ENCODE data around the gene OR10H5.

- PRO-cap = no peak
These were observed 47.7 kb upstream of the EPHX3 start for GRCh38 chr19:15279860-15280526.

- PRO-cap = no peak
These were observed 48.5 kb upstream of the EPHX3 start for GRCh38 chr19:15280527-15281299.

GRCh38 chr19:15287253-15287464 lies 45.2 kb downstream of the BRD4 start:
- PRO-cap = no peak

DNA sequence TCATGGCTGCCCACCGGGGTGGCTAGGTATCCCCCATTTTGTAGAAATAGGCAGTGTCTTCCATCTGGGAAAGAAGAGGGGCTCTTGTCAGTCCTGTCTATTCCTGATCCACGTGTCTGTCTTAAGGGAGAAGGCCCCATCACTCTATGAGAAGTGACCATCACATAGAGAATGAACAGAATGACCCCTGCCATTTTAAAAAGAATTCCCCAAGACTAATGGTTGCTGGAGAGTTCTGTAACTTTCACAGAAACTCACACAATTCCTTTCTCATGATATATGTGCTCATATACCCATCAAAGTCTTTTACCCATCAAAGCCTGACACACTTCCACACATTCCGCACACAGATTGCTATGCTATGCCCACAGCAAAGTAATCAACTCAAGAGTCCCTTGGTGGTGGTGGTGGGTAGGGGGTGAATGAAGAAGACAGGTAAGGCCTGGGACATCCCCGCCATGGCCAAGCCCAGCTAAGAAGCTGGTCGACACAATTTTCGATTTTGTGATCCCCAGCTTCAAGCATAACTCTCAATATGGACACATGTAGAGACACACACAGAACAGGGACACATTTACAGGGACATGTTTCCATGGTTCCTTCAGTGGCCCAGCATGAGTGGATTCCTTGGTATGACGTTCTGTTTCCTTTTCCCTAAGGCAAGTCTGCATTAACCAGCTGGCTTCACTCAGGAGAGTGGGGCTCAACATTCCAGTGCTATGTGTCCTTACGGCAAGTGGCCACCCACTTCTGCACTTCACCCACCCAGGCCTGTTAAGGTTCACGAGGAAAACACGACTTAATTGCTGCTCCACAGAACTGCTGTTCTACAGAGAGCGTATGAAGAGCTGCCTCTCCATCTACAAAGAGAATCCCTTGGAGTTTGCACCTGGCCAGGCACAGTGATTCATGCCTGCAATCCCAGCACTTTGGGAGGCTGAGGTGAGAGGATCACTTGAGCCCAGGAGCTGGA lies 33.0 kb downstream of the BRD4 start:
- PRO-cap = no peak

- PRO-cap = no peak
These were observed 25.9 kb downstream of the BRD4 start for GRCh38 chr19:15306350-15306996.

- PRO-cap = no peak
These were observed 14.9 kb downstream of the BRD4 start for GRCh38 chr19:15317430-15317837.

- PRO-cap = unidirectional peak, plus-strand start at chr19:15374971
These were observed 4.8 kb downstream of the AKAP8 start for GRCh38 chr19:15374660-15375300.

DNA sequence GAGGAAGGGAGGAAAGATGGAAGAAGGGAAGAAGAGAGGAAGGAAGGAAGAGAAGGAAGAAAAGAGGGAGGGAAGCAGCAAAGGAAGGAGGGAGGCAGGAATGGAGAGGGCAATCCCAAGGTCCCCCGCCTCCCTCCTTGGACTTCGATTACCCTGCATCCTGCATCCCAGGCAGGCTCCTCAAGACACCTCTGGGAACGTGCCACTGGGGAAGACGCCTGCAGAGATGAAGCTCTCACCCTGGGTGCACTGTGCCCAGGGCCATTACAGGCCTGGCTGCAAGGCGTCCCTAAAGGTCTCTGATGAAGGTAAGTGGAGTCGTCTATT lies at the start of gene OR10H5:
OR10H5 (plus strand) TSS at position 253 of the 327 bp plus-strand sequence.
- PRO-cap = no peak

DNA sequence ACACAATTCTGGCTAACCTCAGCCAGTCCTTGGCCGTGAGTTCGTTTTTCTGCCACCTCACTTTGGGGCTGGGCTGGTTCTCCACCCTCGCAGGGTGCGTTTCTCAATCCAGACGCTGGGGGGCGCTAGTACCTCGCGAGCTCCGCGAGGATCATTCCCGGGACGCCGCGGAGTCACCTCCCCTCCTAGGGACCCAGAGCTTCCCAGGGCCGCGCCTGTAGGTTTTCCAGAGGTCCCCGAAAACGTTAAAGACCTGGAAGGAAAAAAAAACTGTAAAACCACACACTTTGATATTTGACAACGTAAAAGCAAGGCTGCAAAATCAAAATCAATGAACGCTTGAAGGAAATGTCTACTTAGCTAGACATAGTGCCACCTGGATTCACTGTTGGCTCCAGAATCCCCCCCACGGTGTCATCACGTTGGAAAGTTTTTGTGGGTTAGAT lies 34.7 kb upstream of the TPM4 start:
- PRO-cap = no peak

GRCh38 chr19:16082390-16082839 lies 6.1 kb downstream of the TPM4 start:
- PRO-cap = no peak

DNA sequence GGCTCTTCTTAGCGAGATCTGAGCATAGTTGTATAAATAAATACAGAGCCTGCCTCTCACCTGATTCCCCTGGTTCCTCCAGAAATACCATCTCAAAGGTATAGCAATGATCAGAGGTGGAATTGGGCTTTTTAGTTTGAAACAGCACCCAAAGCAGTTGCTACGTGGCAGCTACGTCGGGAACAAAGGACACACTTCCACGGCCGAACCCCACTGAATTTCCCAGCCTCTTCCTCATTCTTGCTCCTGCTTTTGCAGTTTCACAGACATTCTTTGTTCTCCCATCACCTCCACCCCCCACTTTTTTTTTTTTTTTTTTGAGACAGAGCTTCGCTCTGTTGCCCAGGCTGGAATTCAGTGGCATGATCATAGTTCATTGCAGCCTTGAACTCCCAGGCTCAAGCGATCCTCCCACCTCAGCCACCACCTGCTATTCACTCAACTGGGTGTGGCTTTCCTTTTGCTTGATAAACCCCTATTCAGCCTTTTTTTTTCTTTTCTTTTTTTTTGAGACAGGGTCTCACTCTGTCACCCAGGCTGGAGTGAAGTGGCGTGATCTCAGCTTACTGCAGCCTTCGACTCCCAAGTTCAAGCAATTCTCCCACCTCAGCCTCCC lies 13.2 kb downstream of the TPM4 start:
- PRO-cap = no peak

GRCh38 chr19:16126205-16126769 lies 14.6 kb downstream of the RAB8A start:
- PRO-cap = no peak

DNA sequence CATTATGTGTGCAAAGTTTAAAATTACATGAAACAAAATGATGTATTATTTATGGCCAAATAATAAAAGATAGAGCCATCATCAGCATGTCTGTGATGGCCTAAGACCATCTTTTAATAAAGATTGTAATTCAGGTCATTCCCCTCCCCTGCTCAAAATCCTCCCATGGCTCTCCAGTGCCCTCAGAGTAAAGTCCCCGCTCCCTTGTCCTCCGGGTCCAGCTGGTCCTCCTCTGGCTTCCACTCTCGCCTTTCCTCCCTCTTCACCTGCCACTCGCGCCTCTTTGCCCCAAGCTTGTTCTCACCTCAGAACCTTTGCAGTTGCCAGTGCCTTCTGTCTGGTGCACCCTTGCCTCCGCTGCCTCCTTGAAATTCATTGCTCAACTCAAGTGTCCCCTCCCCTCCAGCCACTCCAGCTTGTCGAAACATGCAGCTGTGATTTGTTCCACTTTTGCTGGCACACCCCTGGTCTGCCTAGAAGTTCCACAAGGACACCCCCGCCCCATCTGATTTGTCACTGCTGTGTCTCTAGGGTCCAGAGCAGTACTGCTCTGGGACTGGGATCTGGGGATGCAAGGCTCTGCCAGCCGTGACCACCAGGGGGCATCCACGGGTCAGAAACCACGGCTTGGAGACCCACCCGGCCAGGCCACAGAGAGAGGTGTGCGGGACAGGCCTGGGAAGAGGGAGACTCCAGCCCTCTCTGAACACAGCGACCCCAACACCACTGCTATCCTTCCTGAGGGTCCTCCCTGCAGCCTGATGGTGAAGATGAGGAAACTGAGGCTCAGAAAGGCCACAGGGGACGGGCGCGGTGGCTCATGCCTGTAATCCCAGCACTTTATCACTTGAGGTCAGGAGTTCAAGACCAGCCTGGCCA lies 49.7 kb downstream of the AP1M1 start:
- PRO-cap = no peak

- PRO-cap = unidirectional peak, plus-strand start at chr19:16290937
These were observed 34.0 kb upstream of the KLF2 start for GRCh38 chr19:16290473-16291212.

DNA sequence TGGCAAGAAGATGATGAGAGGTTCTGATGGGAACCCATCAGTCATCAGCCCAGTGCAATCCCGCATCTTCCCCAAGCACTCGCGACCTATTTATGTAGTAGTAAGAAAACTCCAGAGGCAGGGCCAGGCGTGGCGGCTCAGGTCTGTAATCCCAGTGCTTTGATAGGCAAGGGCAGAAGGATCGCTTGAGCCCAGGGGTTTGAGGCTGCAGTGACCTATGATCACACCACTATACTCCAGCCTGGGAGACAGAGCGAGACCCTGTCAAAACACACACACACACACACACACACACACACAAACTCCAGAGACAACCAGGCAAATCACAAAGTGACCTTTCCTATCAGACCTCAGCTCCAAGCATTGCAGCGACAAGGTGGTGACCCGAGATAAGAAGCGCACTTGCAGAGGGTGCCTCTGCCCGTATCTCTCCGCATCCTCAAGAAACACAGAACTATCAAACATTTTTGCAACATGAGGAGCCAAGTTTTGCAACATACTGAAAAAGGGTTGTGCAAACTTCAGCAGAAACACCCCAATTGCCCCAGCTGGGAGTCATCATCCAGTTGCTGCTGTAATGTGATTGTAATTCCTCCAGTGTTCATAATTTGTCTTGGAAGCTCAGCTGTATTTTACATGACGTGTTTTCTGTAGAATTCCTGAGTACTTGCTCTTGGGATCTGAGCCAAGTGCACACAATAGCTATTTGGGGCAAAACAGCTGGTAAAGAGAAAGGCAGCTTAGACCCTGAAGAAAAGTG lies 8.7 kb upstream of the KLF2 start:
- PRO-cap = unidirectional peak, minus-strand start at position 441 of the sequence

- PRO-cap = no peak
These were observed 553 bp downstream of the KLF2 start for GRCh38 chr19:16325192-16325565.

DNA sequence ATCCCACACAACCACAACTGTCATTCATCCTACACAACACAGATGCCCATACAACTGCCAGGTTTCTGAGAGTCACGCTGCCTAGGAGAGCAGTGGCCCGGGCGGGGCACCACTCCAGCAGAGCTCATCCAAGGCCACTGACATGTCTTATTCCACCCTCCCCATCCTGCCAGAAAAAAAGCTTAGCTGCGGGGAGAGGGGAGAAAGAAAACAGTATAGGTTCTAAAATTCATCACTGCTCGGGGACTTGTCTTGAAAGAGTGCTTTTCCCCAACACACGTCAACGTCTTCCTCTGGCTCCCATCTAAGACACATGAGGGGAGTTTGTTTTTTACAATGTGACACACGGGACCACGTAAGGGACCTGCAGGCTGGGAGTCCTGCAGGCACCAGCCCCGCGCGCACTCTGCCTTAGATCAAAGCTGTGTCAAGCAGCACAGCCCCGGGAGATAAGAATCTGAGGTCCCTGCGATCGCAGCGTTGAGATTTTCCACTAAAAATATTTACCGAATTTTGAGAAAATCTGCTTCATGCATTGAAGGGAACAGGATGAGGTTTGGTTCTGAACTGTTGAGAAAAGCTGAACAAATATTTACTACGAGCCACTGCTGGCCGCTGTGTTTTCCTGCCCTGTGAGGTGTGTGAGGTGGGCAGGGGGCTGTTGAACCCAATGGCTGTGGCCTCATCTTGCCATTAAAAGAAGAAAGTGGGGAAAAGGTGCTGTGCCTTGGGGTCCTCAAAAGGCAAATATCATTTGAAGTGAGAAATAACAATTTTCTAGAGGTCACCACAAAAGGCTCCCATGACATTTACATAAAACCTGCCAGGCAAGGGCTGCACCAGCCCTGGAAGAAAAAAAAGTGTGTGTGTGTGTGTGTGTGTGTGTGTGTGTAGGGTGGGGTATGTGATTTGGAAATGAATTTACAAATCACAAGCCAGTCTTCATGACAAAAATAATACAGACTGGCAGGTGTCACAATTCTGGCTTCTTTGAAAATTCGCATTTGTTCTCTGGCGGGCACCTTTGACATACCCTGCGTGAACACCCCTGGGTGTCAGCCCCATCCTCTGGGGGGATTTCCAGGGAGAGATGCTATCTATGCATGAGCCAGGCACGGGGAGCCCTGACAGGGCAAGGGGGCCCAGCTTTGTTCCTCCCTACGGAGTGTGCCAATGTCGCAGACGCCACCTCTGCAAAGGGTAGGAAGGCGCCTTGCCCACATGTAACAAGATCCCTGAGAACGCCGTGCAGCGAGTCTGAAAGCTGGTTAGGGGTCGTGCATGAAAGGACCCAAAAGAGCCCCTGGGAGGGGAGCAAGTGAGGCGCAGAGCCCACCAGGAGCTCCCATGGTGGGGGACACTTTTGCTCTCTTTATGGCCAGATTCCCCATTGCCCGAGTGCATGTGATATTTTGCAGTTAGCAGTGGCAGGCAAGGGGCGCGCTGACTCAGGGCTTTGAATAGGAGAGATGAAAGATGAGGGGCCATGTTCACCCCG lies 44.7 kb downstream of the KLF2 start:
- PRO-cap = no peak

GRCh38 chr19:16381859-16382568 lies 57.4 kb downstream of the KLF2 start:
- PRO-cap = bidirectional peak, plus-strand start at chr19:16382229, minus-strand start at chr19:16382116

- PRO-cap = no peak
These were observed 73.0 kb downstream of the EPS15L1 start for GRCh38 chr19:16398728-16399193.

DNA sequence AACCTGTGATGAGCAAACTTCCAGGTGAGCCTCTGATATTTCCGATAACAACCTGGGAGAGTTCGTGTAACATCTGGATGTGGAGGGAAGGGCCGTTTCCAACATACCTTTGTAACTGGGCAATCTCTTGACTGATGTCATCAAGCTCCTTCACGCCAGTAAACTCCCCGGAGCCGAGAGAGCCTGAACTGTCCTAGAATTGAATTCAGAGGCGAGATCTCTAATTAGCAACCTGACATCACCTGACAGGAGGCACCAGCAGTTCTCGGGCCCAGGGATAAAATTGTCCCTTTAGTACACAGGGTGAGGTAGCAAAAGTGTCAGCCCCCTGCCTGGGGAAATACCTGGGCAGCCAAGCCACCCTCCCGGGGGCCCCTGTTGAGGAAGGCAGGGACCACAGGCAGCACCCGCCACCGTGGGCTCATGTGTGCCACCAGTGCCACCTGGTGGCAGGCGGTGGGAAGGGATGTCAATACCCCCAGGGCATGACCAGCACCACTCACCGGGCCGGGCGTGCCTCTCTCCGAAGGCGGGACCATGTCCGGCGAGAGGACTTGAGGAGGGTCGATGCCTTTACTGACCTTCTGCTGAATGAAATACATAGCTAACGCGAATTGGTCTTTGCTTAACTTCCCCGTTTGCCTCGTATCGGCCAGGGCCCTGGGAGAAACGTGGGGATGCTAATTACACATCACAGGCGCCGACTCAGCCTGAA lies 54.2 kb downstream of the EPS15L1 start:
- PRO-cap = no peak